Skeletal muscle tissue (tissue), 7 donors: Measurements from ENCODE around the genes CENPA, TMEM214, FNDC4 and MRPL33.

DNA sequence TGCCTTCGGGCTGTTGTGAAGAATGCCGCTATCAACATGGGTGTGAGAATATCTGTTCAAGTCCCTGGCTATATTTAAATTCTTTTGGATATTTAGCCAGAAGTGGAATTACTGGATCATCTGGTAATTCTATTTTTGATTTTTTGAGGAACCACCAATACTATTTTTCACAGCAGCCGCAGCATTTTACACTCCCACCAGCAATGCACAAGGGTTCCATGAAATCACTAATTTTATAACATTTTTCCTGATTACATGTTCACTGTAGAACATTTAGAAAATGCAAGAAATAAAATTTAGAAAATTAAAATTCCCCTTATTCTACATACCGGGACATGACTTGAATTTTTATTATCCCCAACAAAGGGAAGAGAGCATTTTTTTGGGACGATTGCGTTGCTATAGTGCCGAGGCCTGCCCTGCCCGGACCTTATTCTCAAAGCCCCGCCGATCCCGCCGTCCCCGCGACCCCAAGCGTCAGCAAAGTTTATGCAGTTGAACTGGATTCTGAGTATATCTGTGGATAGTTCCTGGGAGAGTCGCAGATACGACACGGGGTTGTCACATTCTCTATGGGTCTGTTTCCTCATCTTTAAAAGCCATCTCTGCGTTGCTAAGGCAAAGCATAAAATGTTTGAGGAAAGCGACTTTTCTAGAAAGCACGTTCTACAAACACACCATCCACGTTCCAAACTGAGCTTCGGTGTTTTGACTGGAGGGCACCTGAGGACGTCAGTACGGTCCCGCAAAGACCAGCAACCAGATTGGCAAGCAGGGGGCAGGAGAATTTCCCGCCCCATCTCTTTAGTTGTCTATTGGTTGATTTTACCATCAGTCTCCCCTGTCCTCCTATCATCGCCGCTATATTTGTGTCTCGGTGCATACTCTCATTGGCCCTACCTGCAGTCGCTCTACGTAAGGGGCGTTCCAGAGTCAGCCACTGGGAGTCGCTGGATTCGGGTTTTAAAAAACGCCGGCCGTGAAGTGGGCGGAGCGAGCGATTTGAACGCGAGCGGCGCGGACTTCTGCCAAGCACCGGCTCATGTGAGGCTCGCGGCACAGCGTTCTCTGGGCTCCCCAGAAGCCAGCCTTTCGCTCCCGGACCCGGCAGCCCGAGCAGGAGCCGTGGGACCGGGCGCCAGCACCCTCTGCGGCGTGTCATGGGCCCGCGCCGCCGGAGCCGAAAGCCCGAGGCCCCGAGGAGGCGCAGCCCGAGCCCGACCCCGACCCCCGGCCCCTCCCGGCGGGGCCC is at the start of gene CENPA:
CENPA (plus strand) TSS at position 1,020 of the 1,252 bp plus-strand sequence.
- PRO-cap, 3 experiments, result no peak in any of the 3 experiments
- RAMPAGE, long total RNA, result no peak
- RRBS, 2 experiments, result 3 to 4% methylated on average over 36 of the region's 73 CpGs

DNA sequence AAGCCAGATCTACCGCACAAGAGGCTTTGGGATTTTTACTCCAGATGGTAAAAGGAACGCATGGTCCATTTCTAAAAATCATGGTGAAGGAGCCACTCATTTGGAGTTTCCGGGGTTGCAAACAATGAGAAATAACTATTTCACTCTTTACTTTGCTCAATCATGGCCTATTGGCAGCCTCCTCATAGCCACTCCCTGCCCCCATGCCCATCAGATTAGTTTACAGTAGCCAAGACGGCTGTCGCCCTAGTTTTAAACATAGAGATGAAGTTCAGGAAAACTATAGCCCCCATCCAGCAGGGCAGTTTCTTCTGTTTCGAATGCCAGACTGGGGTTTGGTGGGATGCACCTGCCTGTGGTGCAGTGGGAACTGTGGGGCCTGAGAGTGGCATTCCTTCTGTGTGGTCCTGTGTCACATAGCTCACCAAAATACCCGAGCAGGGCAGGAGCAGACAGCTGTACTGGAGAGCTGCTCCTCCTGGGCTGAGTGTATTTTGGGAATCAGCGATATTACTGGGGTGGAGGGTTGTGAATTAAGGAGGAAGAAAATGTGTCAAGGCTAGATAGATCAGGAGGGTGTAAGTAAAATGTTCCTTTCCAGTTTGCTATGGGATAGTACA is 1.9 kb downstream of the MAPRE3 start:
- PRO-cap, 3 experiments, result peak in 1 of 3 experiments; most common minus-strand start position 430 of the sequence (in 1)
- RAMPAGE, long total RNA, result no peak
- RRBS, 2 experiments, result no CpG with 5 or more reads among the region's 8 CpGs

GRCh38 chr2:27032514-27033479 is at the start of gene TMEM214:
TSS of gene TMEM214 (plus strand) at chr2:27032965.
- PRO-cap, 3 experiments, result peak in 3 of 3 experiments; most common plus-strand start chr2:27032977 (in 2); most common minus-strand start chr2:27032853 (in 1)
- RAMPAGE, long total RNA, result no peak
- RRBS, 2 experiments, result 2 to 3% methylated on average over 42 of the region's 83 CpGs

- PRO-cap, 3 experiments, result no peak in any of the 3 experiments
- RAMPAGE, long total RNA, result no peak
- RRBS, 2 experiments, result no CpG with 5 or more reads among the region's 3 CpGs
Measured at GRCh38 chr2:27058519-27058718, 7.0 kb downstream of the AGBL5 start.

- PRO-cap, 3 experiments, result no peak in any of the 3 experiments
- RAMPAGE, long total RNA, result no peak
- RRBS, 2 experiments, result 67% methylated on average over 3 of the region's 11 CpGs; no CpG with 5 or more reads in 1 of the 2 experiments
Measured at GRCh38 chr2:27129070-27129836, 5.2 kb downstream of the PREB start.

GRCh38 chr2:27149812-27150599 is 1.2 kb downstream of the TCF23 start:
- PRO-cap, 3 experiments, result no peak in any of the 3 experiments
- RAMPAGE, long total RNA, result no peak
- RRBS, 2 experiments, result no CpG with 5 or more reads among the region's 28 CpGs

- PRO-cap, 3 experiments, result no peak in any of the 3 experiments
- RAMPAGE, long total RNA, result no peak
- RRBS, 2 experiments, result no CpG with 5 or more reads among the region's 7 CpGs
Measured at GRCh38 chr2:27208357-27209116, 3.3 kb upstream of the ATRAID start.

DNA sequence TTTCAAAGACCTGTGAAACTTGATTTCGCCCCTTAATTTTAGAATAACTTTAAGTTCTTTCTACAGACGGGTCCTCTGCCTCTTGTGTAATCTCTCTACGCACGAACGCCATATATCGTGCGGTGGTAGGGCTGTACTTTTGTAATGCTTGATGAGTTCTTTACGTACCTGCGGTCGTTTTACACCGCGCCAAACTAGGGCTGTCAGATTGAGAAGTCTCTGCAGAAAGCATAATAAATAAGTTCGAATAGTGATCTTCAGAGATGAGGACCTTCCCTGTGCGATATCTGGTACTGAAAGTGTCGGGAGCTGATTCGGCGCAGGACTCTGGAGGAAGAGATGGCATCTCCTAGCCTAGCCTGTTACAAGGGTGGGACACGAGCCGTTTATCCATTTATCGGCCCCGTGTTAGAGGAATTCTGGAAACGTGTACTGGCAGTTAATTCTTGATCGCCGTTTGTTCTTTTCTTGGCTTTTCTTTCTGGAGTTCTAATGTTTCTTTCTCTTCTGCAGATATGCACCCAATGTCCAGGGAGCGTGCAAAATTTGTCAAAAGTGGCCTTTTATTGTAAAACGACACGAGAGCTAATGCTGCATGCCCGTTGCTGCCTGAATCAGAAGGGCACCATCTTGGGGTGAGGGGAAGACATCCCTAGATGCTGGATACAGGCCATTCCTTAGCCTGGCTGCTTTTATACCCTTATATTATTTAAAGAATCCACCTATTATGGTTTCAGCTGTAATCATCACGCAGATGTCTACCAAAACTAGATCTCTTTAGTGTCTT is 789 bp upstream of the SLC5A6 start:
- PRO-cap, 3 experiments, result no peak in any of the 3 experiments
- RAMPAGE, long total RNA, result no peak
- RRBS, 2 experiments, result no CpG with 5 or more reads among the region's 29 CpGs

- PRO-cap, 3 experiments, result peak in 1 of 3 experiments; most common plus-strand start chr2:27381140 (in 1)
- RAMPAGE, long total RNA, result no peak
- RRBS, 2 experiments, result 16 to 30% methylated on average over 4 to 5 of the region's 21 CpGs
Measured at GRCh38 chr2:27381129-27381827, 744 bp upstream of the ZNF513 start.

GRCh38 chr2:27428745-27429938 is 711 bp downstream of the NRBP1 start:
- PRO-cap, 3 experiments, result peak in 3 of 3 experiments; most common plus-strand start chr2:27429180 (in 1); most common minus-strand start chr2:27428970 (in 1)
- RAMPAGE, long total RNA, result no peak
- RRBS, 2 experiments, result 1 to 2% methylated on average over 37 of the region's 81 CpGs

DNA sequence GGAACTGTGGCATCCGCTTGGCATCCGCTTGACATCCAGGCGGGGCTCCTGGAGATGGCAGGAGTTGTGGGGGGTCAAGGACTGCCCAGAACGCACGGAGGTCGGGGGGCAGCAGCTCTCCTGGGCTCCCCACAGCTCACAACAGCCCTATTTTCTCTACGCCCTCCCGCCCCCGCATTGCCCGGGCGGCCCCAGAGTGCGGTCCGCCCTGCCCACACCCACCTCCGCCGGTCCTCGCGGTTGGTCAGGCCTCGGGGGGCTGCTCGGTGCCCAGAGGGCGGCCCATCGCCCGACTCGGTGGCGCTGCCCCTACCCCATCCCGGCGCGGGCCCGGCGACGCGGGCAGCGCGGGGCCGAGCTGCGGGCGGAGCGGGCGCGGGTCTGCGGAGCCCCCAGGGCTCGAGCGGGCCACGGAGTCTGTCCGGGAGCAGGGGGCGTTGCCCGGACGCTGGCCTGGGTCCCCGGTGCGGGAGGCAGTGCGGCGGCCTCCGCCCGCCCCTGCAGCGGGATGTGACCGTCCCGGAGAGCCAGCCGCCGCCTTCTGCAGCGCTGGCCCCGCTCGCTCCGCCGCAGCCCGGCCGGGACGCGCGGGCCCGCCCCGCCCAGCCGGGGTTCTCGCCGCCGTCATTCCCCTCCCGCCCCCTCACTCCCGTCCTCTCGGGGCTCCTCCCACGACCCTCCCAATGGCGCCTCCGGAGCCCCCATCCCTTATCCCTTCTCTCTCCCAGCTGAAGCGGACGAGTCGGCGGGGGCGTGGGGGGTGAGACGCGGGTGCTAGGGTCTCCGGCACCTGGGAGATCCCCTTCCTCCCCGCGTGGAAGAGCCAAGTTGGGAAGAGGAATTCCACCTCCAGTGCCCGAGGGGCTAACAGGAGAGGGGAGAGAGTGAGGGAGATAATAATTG is at the start of gene FNDC4:
FNDC4 (minus strand) TSS at position 545 of the 903 bp plus-strand sequence.
- PRO-cap, 3 experiments, result peak in 3 of 3 experiments; most common minus-strand start position 543 of the sequence (in 3)
- RAMPAGE, long total RNA, result no peak
- RRBS, 2 experiments, result 2 to 3% methylated on average over 56 of the region's 91 CpGs

GRCh38 chr2:27649426-27649863 is 14.0 kb downstream of the SUPT7L start:
- PRO-cap, 3 experiments, result no peak in any of the 3 experiments
- RAMPAGE, long total RNA, result no peak
- RRBS, 2 experiments, result no CpG with 5 or more reads among the region's 2 CpGs

DNA sequence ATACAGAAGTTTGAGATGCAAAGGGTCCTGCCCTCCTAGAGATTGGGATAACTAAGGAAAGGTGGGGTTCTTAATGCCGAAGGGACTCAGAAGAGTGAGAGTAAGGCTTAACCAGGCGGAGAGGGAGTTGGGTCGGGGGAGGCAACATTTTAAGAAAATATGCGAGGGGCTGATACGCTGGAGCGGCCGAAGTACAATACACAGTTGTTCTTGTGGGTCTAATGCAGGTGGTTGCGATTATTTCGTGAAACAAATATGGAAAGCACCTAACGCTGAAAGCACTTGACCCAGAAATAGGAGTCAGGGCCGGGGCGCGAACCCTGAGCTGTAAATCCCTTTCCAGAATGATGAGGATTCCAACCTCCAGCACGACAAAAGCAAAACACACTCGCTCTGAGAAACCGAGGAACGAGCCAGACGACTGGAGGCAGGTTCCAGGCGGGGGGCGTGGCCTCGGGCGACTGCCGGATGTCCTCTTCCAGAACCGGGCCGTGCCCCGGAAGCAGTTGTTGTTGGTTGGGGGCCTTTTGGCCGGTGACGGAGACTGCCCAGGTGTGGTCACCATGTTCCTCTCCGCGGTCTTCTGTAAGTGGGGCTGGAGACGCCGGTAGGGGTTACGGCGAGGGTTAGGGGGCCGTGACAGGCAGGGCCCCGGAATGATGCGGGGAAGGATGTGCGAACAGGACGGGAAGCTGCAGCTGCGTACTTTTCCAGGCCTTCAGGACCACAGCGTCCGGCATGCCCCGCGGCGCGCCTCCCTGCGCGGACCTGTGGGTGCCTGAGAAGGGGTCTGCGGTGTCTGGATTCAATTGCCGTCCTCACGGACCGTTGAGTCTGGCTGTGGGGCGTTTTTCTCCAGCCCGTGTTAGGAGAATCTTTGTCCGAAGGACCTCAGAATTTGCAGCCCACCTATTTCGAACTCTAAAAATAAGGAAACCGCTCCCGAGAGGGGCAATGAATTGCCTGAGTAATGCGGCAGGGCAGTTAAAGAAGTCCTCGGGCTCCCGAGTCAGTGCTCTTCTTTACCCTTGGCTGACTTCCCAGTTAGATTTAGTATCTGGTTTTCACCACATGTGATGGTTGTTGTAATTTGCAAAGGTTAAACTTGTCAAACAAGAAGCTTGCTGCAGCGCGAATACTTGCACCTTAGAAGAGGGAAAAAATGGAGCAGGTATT is at the start of gene MRPL33:
MRPL33 (plus strand) TSS at position 505 of the 1,176 bp plus-strand sequence.
- PRO-cap, 3 experiments, result peak in 3 of 3 experiments; most common plus-strand start position 509 of the sequence (in 1); most common minus-strand start position 449 of the sequence (in 3)
- RAMPAGE, long total RNA, result start-site peak on the plus strand centred at position 540 of the sequence, 28 bp wide, 548 and 135 reads in 2 replicates
- RRBS, 2 experiments, result 2 to 3% methylated on average over 17 of the region's 63 CpGs

DNA sequence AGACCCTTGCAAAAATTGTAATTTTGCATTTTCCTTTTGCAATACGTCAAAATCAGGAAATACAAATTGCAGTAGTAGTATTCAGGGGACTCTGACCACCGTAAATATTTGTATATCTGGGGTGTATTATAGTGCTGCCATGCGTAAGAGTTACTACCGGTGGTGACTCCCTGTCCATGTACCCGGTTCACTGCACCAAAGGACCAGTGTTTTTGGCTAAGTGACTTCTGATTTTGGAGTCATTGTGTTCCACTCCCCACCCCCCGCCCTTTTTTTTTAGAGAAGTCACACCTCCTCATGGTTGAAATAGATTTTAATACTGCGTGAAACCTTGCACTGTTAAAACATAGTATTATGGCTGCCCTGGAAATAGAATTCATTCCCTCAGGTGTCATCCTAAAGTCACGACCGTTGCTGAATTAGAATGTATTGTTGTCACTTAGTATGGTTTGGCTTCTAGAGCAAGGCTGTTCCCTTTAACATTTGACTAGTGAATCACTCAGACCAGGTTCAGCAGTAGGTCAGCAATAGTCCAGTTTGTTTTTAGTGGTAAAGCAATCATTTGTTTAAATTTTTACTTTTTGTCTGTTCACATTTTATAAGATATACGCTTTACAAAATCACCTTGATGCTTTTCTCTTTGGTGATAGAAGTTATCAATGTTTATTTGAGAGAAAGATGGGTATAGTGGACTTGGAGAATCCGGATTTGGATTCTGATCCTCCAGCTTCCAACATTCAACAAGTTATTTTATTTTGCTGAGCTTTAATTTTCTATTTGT is 1.1 kb downstream of the BABAM2 start:
- PRO-cap, 3 experiments, result no peak in any of the 3 experiments
- RAMPAGE, long total RNA, result no peak
- RRBS, 2 experiments, result no CpG with 5 or more reads among the region's 11 CpGs

GRCh38 chr2:28101915-28102252 is 211.4 kb downstream of the BABAM2 start:
- PRO-cap, 3 experiments, result peak in 1 of 3 experiments; most common plus-strand start chr2:28102140 (in 1)
- RAMPAGE, long total RNA, result no peak
- RRBS, 2 experiments, result no CpG with 5 or more reads among the region's 3 CpGs

- PRO-cap, 3 experiments, result no peak in any of the 3 experiments
- RAMPAGE, long total RNA, result no peak
- RRBS, 2 experiments, result no CpG with 5 or more reads among the region's 11 CpGs
Measured at GRCh38 chr2:28365616-28366263, 26.9 kb upstream of the FOSL2 start.

DNA sequence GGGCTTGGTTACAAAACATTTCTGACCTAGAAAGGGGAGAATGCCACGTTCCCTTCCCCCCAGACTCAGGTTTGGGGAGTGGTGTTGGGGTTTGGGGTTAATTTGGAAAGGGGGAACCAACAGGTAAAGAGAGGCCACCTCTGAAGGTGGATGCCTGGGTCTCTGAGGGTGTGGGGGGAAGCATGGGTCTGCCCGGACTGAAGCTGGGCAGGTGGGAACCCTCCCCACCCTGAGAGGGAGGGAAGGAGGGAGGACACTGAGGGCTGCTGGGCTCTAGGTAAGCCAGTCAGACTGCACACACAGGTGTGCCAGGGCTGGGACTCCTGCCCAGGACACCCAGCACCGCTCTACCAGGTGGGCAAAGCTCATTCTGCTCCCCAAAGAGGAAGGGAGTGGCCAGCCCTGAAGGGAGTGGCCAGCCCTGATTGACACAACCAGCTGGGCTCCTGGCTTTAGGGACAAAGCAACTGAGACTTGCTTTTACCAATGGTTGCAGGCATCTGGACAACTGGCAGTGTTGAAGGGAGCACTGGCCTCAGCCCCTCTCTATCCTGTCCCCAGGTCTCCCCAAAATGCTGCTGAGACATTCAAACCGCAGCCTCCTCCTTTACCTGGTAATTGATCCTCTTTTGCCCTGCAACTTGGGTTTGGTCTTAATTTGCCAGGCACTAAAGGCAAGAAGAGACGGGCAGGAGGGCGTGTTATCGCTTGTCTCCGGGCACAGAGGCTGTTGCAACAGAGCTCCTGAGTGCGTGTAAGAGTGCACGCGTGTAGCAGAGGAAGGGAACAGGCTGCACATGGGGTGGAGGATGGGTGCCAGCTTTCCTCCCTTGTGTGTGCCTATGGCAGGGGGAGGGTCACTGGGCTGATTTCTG is 14.6 kb upstream of the FOSL2 start:
- PRO-cap, 3 experiments, result peak in 1 of 3 experiments; most common plus-strand start position 483 of the sequence (in 1); most common minus-strand start position 732 of the sequence (in 1)
- RAMPAGE, long total RNA, result no peak
- RRBS, 2 experiments, result no CpG with 5 or more reads among the region's 11 CpGs

DNA sequence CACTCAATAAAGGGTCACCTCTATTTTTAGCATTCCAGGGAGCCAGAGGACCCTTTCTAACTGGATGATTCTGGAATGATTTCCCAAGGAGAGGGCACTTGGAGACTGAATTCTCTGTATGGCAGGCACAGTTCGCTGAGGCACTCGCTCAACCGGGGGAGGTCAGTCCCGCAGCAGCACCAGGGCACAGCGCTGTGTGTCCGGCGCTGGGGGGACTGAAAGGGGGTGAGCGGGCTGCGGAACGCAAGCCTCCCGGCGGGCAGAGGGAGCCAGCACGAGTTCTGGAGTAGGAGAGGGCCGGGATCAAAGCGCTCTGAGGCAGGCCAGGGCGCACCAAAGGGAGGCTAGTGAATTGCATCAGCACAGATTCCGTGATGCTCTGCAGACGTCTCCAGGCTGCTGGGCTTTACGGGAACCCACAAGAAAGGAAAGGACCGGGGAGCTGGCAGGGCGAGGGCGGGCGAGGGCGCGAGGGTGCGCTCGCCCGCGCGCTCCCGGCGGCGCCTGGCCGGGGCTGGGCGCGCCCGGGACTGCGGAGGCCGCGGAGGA is 2.6 kb upstream of the FOSL2 start:
- PRO-cap, 3 experiments, result peak in 3 of 3 experiments; most common plus-strand start position 421 of the sequence (in 3); most common minus-strand start position 217 of the sequence (in 1)
- RAMPAGE, long total RNA, result no peak
- RRBS, 2 experiments, result 2% methylated on average over 28 to 30 of the region's 40 CpGs

DNA sequence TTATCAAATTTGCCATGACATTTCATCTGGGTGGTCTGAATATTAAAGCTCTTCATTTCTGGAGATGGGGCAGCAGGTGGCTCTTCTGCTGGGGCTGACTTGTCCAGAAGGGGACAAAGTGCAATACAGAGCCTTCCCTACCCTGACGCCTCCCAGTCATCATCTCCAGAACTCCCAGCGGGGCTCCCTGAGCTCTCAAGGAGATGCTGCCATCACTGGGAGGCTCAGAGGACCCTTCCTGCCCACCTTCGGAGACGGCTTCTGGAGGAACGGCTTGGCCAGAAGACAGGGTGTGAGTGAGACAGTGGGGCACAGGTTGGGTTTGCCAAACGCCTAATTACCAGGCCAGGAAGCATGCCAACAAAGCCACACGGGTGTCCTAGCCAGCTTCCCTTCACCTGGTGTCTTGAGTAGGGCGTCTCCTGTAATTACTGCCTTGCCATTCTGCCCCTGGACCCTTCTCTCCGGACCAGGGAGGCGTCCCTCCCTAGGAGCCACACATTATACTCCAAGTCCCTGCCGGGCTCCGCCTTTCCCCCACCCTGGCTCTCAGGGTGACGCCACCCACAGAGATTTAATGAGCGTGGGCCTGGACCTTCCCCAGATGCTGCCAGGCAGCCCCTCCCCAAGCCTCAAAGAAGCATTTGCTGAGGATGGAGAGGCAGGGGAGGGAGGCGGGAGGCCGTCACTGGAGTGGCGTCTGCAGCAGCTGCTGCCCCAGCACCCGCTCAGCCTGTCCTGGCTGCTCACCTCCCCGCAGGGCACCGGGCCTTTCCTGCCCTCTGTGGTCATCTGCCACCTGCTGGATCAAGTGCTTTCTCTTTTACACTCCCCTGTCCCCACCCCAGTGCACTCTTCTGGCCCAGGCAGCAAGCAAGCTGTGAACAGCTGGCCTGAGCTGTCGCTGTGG is 20.5 kb downstream of the FOSL2 start:
- PRO-cap, 3 experiments, result no peak in any of the 3 experiments
- RAMPAGE, long total RNA, result no peak
- RRBS, 2 experiments, result 47 to 65% methylated on average over 3 of the region's 21 CpGs

- PRO-cap, 3 experiments, result no peak in any of the 3 experiments
- RAMPAGE, long total RNA, result no peak
- RRBS, 2 experiments, result no CpG with 5 or more reads among the region's 4 CpGs
Measured at GRCh38 chr2:28414581-28414938, 21.9 kb downstream of the FOSL2 start.